Measurements from ENCODE around the genes TRIM2 and PLRG1.

- PRO-cap, result no peak
- RAMPAGE, long total RNA, 4 experiments, result no peak in any of the 4 experiments
These were observed 20.6 kb downstream of the FHDC1 start for GRCh38 chr4:152956541-152957210.

DNA sequence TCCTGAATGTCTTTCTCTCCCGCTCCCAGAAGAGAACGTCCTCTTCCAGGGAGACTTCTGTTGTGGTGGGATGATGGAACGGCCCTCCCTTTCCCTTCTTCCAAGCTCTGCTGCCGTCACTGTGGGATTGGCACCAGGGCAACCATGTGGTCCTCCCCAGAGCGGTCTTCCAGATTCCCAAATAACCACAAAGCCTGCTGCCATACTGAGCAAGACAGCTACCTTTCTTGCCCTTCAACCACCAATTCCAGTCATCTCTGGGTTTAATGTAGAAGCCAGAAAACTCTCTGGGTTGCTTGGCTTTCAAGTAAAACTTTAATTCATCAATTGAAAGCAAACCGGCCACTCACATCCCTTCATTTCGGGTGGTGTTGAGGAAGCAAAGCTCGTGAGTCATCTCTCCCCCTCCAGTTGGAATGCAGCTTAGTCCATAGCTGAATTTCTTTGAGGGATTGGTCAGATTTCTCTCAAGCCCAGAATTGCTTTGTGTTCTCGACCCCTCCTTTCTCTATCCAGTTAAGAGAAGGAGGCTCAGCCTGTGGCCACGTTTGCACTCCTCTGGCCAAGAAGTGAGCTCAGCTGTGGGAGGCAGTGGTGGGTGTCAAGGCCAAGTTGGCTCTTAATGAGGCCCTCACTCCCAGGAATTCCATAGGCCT, 36.9 kb downstream of the FHDC1 start:
- PRO-cap, result no peak
- RAMPAGE, long total RNA, 4 experiments, result no peak in any of the 4 experiments

- PRO-cap, result no peak
- RAMPAGE, long total RNA, 4 experiments, result start-site peak on the plus strand in 1 of 4 experiments, at chr4:153204426-153204486 at its widest, 20 reads per replicate
These were observed at the start of gene TRIM2 for GRCh38 chr4:153204335-153205504. Gene TRIM2, plus strand, starts transcription at chr4:153204443.

DNA sequence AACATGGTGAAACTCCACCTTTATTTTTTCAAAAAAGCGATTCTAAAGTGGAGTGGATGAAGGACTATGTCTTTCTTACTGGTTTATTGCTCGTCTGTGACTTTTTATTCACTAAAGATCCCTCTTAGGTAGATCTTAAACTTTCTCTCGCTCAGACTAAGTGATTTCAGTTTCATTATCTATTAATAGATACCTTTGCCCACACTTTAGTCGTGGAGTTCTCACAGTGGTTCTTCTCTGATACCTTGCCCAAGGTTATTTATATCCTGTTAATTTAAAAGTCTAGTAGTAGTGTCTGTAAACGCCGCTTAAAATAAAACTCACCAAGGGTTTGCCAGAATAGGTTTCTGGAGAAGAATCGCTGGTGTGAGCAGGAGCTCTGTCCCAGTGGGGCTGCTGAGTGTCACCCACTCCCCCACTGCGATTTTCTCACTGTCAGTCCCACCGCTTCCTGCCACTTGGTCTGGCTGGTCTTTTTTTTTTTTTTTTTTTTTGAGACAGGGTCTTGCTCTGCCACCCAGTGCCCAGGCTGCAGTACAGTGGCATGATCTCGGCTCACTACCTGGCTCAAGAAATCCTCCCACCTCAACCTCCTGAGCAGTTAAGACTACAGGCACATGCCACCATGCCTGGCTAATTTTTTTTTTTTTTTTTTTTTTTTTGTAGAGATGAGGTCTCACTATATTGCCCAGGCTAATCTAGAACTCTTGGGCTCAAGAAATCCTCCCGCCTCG, 26.8 kb upstream of the TMEM131L start:
- PRO-cap, result no peak
- RAMPAGE, long total RNA, 4 experiments, result no peak in any of the 4 experiments

DNA sequence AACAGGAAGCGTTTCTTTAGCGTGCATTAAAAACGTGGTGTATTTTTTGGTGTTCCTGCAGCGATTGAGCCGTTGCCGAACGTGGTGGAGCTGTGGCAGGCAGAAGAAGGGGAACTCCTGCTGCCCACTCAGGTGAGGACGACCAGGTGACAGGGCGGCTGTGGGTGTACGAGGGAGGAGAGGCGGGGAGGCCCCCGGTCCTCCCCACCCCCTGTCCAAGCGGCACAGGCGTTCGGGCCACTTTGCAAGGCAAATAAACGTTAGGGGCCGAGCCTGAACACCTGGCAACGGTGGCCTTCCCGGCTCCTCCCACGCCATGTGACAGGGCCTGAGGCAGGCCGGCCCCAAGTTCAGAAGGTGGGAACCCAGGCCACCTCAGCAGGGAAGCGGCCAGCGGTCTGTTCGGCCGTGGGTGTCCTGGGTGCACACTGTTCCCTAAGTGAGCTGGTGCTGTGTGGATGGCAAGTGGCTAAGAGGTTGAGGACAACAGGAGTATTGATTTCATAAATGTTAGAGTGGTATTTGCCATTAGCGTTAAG, 1.1 kb downstream of the TMEM131L start:
- PRO-cap, result no peak
- RAMPAGE, long total RNA, 4 experiments, result no peak in any of the 4 experiments

DNA sequence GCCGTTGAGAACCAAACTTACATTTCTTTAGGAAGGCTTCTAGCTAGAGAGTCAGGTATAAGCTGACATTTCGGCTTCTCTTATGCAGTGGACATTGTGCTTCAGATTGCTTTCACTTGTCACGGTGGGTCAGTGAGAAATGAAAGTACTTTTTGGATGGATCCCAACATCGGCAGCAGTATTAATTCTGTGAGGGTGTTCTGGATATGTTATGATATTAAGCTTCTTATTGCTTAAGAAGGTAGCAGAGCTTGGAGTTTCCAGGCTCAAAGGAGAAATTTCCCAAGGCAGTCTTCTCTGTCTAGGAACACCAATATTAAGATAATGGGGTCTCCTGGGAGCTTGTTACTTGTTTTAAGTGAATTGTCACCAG, 17.6 kb downstream of the TMEM131L start:
- PRO-cap, result no peak
- RAMPAGE, long total RNA, 4 experiments, result no peak in any of the 4 experiments

DNA sequence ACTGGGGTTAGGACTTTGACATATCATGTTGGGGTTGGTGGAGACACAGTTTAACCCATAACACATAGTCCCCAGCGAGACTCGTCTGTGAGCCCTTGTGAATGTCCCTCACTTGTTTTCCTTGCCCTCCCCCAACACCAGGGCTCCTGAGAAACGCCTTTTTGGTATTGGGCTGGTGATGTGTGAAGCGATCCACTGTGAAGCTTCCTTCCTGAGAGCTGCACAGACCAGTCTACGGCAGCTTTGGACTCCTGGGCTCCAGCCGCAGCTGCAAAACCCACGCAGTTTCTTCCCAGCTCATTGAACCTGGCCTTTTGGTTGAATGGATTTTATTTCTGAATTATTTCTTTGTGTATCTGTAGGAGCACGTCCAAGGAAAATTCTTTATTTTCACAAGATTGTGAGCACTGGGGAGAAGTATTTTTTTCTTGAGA, 22.9 kb downstream of the TMEM131L start:
- PRO-cap, result no peak
- RAMPAGE, long total RNA, 4 experiments, result no peak in any of the 4 experiments

- PRO-cap, result no peak
- RAMPAGE, long total RNA, 4 experiments, result no peak in any of the 4 experiments
These were observed 31.0 kb downstream of the TMEM131L start for GRCh38 chr4:153497076-153497663.

- PRO-cap, result no peak
- RAMPAGE, long total RNA, 4 experiments, result no peak in any of the 4 experiments
These were observed 32.4 kb upstream of the TLR2 start for GRCh38 chr4:153651384-153652414.

GRCh38 chr4:154010323-154010995, 221.6 kb upstream of the SFRP2 start:
- PRO-cap, result no peak
- RAMPAGE, long total RNA, 4 experiments, result no peak in any of the 4 experiments

GRCh38 chr4:154043750-154044294, 254.9 kb upstream of the SFRP2 start:
- PRO-cap, result no peak
- RAMPAGE, long total RNA, 4 experiments, result no peak in any of the 4 experiments

GRCh38 chr4:154550261-154550690, at the start of gene PLRG1:
Gene PLRG1, minus strand, starts transcription at chr4:154550400.
- PRO-cap, result bidirectional peak, plus-strand start at chr4:154550524, minus-strand start at chr4:154550421
- RAMPAGE, long total RNA, 4 experiments, result start-site peak on the minus strand in 4 of 4 experiments, at chr4:154550374-154550400 at its widest, 66 to 279 reads per replicate

DNA sequence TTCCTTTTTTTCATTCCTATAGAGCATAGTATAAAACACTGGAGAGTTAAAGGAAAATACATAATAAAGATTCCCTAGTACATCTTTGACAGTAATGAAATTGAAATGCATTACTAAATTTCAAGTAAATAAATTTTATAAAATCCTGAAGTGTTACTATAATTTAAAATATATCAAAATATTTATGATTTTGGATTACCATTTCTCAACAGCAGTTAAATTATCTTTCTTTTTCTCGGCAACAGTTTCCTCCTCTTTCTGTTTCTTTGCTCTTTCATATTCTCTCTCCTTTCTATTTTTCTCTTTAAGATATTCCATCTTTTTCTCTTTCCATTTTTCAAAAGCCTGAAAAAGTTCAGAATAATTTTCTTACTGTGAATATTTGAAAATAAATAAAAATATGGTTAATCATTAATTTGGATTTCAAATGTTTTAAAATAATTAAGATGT, 24.0 kb downstream of the MAP9 start:
- PRO-cap, result no peak
- RAMPAGE, long total RNA, 4 experiments, result no peak in any of the 4 experiments

DNA sequence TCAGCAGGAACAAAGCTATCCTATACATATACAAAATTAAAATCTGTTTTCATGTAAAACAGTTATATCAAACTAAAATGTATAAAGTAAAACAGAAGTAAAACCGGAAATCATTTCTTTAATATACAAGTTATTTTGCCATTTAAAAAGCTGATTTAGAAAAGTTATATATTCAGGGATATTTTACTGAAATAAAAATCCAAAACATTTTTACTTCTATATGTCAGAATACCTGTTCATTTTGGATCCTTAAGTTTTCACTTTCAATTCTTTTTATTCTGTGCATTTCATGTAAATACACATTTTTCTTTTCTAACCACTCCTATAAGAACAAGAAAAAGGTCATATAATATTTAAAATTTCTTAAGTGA, 21.9 kb downstream of the MAP9 start:
- PRO-cap, result no peak
- RAMPAGE, long total RNA, 4 experiments, result no peak in any of the 4 experiments

DNA sequence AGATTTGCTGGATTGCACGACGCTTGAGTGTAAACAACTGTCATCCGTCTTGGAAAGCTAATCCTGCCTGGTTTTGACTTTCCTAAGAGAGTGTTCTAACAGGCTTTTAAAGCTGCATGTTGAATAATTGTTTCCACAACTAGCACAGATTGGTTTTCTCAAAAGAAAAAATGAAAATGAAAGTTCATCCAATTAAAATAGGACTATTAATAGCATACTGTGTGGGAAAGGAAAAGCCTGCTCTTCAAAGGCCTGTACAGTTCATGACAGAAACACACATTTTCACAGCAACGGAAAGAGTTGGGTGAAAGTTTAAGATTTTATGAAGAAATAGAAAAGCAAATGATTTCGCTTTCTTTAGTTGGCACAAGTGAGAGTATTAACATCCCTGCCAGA, 140.1 kb upstream of the GUCY1A1 start:
- PRO-cap, result no peak
- RAMPAGE, long total RNA, 4 experiments, result no peak in any of the 4 experiments

DNA sequence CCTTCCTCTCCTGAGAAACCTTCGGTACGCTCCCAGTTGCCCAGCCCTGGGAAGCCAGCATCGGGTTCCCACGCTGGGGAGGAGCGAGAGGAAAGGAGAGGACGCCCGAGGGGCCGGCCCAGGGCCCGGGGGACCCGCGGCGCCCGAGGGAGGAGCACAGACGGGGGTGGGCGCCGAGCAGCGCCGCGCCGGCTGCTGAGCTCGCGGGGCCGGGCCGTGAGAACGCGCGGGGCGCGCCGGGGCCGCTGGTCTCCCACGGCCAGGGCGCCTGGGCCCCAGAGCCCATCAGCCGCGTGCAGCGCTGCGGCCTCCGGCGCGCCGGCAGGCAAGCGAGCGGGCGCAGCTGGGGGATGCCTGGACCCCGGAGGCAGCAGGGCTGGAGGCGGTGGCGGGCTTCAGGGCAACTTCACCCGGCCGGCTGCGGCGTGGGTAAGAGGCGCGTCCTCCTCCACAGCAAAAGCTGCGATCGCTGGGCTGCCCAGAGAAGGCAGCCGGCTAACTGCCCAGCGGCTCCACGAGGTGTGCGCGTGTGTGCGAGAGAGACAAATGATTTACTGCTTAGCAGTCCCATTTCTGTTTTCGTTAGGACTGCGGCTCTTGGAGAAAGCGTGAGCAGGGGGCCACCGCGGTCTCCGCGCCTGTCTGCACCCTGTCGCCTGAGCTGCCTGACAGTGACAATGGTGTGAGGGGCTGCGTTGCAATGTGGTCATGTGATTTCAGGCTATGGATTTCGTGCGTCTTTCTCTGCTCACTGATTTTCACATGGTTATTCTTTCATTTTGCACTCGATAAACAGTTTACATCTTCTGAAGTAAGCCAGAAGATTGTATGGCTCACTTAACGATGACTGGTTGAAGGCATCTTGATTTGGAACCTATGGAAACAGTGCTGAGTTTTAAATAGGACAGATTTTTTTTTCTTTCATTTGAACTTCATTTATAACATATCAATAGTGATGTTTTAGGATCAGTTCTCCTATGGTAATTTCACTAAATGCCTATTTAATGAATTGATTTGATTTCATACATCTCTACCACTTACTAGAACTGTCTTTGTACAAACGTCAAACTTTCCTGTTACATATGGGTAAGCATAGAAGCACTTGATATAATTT, 1.2 kb downstream of the GUCY1A1 start:
- PRO-cap, result no peak
- RAMPAGE, long total RNA, 4 experiments, result no peak in any of the 4 experiments

- PRO-cap, result no peak
- RAMPAGE, long total RNA, 4 experiments, result no peak in any of the 4 experiments
These were observed 33.4 kb downstream of the ASIC5 start for GRCh38 chr4:155832673-155833057.

DNA sequence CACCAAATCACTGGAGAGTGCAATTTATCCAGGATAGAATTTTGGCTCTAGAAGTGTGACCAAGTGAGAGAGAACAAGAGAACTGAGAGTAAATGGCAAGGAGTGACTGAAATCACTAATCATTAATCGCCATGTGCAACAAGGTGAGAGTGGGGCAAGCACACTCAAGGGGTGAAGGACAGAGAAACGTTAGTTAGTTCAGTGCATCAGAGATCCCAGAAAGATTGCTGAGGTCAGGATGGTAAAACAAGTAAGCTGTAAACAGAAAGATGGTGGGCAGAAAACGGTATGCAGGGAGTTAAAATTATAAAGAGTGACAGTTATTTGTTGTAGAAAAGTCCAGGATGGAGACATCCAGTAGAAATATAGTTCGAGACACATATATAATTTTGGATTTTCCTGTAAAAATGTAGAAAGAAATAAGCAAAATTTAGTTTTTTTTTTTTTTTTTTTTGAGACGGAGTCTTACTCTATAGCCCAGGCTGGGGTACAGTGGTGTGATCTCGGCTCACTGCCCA, 17.9 kb upstream of the ASIC5 start:
- PRO-cap, result no peak
- RAMPAGE, long total RNA, 4 experiments, result no peak in any of the 4 experiments

DNA sequence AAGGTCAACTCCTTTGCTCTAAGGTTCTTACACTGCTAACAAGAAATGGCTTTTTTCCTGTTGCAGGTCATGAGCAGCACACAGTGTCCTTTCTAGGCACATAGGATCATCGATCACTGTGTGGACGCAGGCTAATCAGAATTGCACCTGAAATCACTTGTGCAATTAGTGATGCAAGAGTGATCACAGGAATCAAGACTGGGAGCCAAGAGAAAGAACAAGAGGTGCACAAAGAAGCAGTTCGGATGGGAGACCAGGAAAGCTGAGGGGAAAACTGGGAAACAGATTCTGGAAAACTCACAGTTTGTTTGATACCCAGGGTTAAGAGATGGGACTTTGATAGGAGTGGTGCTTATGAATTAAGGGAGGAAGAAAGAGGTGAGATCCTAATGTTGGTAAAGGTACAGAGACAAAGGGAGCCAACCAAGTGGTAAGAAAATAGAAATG, 21.2 kb downstream of the TDO2 start:
- PRO-cap, result no peak
- RAMPAGE, long total RNA, 4 experiments, result no peak in any of the 4 experiments

- PRO-cap, result no peak
- RAMPAGE, long total RNA, 4 experiments, result no peak in any of the 4 experiments
These were observed 361.7 kb downstream of the PDGFC start for GRCh38 chr4:156609900-156610336.